ENCODE measurements around a stretch of chr12.

DNA sequence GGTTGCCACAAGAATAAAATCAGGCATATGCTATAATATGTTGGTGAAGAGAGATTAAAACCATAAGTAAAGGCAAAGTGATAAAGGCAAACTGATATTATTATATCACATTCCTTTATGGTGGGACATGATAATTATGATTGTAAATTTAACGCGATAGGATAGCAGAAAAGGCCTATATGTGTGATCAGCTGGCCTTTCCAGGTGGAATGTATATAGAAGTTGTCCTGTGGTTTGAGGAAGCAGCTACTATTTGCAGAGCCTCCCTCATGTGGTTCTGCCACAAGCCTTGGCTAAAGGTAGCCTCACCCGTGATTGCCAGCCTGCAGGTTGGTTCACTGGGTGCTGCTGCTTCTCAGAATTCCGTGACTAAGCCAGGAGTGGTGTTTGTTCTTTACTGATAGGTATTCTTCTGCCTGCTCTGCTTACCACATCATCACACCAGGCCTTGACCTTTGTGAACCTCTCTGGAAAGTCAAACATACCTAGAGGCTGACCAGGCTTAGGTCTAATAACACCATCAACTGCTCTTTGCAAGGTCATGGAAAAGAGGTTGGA, 8.8 kb upstream of the SOCS2 start:
- PRO-cap = no peak

DNA sequence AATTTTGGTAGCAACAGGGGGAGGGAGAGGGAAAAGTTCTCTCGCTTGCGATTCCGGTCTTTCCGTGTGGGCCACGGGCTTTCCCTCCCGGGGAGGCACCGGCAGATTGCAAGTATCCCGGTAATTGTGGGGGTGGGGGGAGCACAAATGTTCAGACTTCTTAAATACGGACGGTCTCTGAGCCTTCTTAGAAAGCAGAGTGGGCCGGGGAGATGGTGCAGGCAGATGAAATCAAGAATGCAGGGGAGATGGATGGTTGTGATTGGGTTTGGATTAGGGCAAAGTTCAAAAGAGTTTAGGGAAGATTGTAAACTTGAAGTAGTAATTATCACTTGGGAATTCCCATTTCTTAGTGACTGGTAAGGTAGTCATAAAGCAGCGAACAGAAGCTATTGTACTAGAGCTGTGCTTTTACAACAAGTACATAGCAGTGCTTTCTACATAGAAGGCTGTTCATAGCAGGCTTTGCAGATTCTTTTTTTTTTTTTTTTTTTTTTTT, 1.3 kb downstream of the SOCS2 start:
- PRO-cap = no peak

- PRO-cap = no peak
These were observed 20.7 kb downstream of the SOCS2 start for GRCh38 chr12:93593008-93593648.

DNA sequence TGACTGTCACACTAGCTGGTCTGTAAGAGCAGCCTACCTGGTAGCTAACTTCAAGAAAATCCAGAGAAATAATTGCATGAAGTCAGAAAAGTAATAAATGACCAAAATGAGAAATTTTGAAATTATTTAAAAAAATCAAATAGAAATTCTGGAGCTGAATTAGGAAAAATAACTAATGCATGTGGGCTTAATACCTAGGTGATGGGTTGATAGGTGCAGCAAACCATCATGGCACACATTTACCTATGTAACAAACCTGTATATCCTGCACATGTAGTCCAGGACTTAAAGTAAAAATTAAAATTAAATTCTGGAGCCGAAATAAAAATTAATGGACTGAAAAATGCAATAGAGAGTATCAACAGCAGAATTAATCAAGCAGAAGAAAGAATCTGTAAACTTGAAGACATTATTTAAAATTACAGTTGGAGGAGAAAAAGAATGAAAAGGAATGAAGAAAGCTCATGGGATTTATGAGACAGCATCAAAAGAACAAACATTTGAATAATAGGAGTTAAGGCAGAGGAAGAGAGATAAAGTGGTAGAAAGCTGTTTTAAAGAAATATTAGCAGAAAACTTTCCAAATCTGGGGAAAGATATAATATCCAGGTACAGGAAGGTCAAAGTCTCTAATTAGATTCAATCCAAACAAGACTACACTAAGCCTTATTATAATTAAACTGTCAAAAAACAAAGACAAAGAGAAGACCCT, 14.7 kb downstream of the CRADD start:
- PRO-cap = no peak

GRCh38 chr12:93692677-93693435, 15.7 kb downstream of the CRADD start:
- PRO-cap = no peak

DNA sequence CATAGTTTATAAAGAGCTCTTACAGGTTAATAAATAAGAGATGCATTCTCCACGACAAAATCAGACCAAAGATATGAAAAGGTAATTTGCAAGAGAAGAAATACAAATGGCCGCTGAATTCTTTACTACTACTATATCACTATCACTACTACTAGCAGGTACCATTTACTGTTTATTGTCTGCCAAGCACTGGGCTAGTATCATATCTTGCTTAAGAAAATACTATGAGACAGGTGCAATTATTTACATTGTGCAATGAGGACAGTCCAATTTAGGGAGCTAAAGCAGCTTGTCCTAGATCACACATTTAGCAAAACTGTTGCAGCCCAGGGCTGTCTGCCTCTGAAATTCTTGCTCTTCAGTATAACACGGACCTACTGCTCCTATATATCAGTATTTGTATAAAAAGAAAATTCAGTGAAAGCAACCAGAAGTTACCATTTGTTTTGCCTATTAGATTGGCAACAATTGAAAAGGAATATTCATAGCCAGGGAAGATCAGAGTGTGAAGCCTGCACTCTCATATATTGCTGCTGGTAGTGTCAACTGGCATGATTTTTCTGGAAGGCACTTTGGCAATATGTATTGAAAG, 52.8 kb downstream of the CRADD start:
- PRO-cap = no peak

GRCh38 chr12:93741800-93743060, 65.1 kb downstream of the CRADD start:
- PRO-cap = bidirectional peak, plus-strand start at chr12:93741988, minus-strand start at chr12:93741911; bidirectional peak, plus-strand start at chr12:93742535, minus-strand start at chr12:93742446; bidirectional peak, plus-strand start at chr12:93742800, minus-strand start at chr12:93742818; unidirectional peak, minus-strand start at chr12:93742841

DNA sequence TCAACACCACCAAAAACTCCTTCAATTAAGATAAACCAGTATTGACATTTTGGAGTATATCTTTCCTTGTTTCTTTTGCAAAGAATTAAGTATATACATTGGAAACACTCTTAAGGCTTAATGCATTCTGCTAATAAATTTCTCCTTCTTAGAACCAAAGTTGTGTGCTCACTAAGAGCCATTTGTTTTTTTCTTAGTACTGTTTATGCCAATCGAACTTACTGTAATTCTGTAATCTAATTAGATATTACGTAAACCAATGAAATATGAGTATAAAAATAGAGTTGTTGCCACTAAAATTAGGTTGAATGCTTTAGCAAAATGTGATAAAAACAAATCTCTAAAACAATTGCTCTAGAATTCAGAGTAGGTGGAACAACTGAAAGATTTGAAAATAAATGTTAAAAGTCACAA, 90.7 kb downstream of the CRADD start:
- PRO-cap = no peak

DNA sequence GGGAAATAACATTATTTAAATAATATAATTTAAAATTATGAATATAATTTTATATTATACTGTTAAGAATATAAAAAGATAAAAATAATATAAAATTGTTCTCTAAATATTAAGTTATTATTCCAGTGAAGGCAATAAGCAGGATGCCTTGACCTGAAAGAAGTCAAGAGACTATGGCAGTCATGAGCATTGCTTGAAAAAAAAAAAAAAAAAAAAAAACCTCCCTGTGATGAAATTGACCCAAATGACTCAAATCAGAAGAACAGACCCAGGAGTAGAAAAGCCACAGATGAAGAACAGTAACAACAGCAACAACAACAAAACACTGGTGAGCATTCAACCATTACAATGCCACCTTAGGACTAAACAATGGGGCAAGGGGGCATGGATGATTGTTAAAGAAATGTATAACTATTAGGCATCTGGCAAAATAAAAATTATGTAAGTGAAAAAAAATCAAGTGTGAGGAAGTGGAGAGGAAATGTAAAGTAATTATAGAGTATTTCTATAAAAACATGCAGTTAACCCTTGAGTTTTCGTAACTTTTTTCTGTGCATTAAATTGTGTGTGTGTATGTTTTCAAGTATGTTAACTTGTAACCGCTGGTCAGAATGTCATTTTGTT, 170.2 kb downstream of the CRADD start:
- PRO-cap = no peak

- PRO-cap = no peak
These were observed 215.3 kb downstream of the CRADD start for GRCh38 chr12:93892171-93893168.

DNA sequence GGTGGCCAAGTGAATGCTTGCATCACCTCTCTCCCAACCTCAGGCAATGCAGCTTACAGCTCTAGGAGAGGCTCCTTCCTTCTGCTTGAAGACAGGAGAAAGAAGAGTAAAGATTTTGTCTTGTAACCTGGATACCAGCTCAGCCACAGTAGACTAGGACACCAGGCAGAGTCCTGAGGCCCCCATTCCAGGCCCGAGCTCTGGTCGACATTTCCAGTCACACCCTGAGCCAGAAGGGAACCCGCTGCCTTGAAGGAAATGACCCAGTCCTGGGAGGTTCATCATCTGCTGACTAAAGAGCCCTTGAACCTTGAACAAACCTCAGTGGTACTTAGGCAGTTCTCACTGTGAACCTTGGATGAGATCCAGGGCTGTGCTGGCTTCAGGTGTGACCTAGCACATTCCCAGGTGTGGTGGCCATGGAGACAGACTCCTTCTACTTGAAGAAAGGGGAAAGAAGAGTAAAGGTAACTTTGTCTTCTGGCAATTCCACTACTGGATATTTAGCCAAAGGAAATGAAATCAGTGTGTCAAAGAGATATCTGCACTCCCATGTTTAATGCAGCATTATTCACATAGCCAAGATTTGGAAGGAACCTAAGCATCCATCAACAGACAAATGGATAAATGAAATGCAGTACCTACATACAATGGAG, 85.2 kb upstream of the PLXNC1 start:
- PRO-cap = no peak

DNA sequence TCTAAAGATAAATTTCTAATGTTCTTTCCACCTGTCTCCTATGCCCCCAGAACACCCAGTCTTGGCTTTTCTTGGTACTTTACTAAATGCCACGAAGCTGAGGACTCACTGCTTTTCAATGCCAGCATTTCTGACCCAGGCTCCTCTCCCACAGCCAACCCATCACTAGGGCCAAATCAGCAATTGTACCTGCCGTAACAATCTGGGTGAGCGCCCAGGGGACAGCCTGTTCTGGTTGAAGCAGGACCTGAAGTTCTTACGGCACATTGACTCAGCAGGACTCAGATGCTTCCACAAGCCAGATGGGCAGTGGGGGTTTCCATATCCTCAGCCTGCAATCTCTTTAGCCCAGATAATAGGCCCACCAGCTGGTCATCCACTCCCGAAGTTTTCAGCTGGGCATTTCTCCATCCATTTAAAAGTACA, 75.1 kb upstream of the PLXNC1 start:
- PRO-cap = no peak

DNA sequence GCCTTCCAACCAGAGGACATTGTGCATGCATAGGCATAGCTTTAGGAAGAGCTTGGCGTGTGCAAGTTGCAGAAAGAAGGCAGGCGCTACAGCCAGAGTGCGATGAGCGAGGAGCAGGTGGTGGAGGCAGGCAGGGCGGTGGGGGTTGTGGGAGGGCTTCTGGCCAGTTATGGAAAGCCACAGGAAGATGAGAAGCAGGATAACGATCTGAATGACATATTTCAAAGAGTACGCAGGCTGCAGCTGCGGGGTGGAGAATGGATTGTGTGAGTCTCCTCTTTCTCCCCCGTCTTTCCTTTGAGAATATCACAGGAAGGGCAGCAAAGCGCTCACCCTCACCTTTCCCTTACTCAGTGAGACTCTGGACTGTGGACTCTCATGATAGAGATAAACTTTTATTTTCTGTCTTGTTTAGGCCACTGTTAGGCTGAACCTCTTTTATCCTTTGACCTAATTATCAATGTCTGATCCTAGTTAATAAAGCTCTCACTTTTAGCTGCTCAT, 48.7 kb upstream of the PLXNC1 start:
- PRO-cap = no peak

- PRO-cap = no peak
These were observed 691 bp downstream of the PLXNC1 start for GRCh38 chr12:94148997-94149539.

DNA sequence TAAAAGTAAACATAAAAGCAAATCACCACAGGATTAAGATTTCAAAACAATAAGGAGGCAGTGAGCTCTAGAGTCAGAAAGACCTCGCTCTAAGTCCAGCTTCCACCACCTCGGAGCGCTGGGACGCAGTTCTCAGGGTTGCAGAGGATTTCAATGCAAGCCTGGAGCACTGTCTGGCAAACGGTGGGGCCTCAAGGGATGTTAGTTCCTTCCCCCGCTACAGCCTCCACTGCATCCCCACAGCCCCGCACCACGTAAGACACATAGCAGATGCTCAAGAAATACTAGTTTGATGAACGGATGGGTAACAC, 39.3 kb upstream of the TMCC3 start:
- PRO-cap = no peak

- PRO-cap = no peak
These were observed 57.7 kb upstream of the TMCC3 start for GRCh38 chr12:94707821-94708631.

DNA sequence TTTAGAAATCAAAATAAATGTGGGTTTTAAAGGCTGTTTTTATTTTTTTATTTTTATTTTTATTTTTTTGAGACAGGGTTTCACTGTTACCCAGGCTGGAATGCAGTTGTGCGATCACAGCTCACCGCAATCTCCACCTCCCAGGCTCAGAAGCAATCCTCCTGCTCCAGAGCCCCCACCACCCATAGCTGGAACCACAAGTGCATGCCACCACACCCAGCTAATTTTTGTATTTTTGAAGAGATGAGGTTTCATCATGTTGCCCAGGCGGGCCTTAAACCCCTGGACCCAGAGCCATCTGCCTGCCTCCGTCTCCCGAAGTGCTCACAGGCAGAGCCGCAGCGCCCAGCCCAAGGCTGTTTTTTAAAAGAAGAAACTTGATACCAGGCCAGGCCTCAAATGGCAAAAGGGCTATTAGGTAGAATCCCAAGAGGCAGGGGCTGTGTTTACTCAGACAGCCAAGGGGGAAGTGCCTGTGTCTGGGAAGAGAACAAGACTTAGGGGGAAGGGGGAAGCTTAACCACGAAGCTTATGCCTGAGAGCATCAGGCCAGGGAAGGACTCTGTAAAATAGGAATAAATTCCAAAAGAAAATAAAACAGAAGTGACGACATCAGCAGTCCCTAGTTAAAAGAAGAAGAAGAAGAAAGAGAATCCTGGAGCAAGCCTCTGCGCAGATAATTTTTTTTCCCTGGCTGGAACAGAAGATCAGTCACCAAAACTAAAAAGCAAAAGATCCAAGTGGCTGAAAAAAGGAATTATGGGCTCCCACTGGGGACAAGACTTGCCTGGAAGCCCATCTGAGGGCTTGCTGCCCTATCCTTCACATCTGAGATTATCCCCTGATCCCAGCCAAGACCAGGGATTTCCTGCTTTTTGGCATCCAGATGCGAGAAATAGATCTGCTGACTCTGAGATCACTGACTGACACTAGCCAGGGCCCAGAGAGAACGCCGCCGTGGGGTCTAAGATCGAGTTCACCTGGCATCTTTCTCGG, 170.5 kb downstream of the NDUFA12 start:
- PRO-cap = no peak

- PRO-cap = no peak
These were observed 51.2 kb downstream of the NDUFA12 start for GRCh38 chr12:94952303-94952676.

GRCh38 chr12:95216553-95216876, 752 bp downstream of the FGD6 start:
- PRO-cap = no peak

- PRO-cap = no peak
These were observed 45.5 kb upstream of the METAP2 start for GRCh38 chr12:95428444-95428894.